Placental pericyte (primary cell): ENCODE results near the genes ZSCAN5A, ZNF582, ZNF418 and ZNF135.

GRCh38 chr19:55707275-55708475 lies 30.5 kb downstream of the NLRP9 start:
- CAGE, long polyA plus RNA = no peak

DNA sequence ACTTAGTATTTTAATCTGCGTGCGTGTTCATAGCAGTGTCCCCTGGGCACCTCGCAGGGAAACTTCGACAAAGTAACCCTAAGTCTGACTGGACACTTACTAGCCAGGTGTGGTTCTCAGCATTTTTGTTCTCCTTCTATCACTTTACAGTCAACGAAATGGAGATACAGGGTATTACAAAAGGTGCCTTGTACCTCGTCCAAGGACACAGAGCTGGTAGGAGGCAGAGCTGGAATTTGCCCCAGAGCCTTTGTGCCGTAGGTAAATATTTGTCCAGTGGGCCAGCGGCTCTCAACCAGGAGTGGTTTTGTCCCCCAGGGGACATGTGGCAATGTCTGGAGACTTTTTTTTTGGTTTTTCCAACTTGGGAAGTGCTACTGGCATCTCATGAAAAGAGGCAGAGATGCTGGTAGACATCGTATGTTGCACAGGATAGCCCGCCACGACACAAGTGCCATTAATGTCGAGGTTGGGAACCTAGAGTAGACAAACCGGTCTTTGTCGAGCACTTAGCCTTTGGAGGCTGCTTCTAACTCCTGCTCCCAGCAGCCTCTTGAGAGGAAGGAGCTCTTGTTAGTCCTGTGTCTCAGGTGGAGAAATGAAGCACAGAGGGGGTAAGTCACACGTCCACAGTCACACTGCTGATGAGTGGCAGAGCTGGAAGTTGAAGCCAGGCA lies 1.2 kb downstream of the ZNF444 start:
- CAGE, long polyA plus RNA = no peak

- CAGE, long polyA plus RNA = no peak
These were observed 12.9 kb downstream of the ZSCAN5A start for GRCh38 chr19:56301631-56302181.

DNA sequence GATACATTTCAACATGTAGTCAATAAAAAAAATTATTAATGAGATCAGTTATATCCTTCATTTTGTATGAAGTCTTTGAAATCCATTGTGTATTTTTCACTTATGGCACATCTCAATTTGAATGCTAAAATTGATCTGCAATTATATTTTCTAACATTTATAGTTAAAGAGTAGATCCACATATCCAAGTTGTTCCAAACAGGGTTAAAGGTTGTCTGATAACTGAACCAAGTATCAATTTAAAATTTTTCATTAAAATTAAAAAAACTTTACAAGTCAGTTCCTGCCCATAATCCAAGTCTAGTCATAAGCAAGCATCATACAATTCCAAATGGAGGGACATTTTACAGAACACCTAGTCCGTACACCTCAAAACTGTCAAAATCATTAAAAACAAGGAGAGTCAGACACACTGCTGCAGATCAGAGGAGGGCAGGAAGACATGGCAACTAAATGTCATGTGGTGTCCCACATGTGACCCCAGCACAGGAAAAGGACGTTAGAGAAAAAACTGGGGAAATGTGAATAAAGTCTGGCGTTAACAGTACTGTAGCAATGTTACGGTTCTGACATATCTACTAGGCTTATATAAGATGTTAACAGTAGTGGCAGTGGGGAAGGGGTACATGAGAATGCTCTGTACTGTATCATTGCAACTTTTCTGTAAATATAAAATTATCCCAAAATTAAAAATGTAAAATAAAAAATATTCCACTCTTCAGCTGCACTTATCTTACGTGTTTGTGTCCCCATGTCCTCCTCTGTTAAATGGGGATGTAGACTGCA lies 2.4 kb downstream of the ZSCAN5A start:
- CAGE, long polyA plus RNA = no peak

GRCh38 chr19:56314472-56315063 lies at the start of gene ZSCAN5A:
TSS of gene ZSCAN5A (minus strand) at chr19:56314839.
- CAGE, long polyA plus RNA = no peak

GRCh38 chr19:56392940-56393800 lies at the start of gene ZNF582:
TSS of gene ZNF582 (minus strand) at chr19:56393534.
- CAGE, long polyA plus RNA = no peak

DNA sequence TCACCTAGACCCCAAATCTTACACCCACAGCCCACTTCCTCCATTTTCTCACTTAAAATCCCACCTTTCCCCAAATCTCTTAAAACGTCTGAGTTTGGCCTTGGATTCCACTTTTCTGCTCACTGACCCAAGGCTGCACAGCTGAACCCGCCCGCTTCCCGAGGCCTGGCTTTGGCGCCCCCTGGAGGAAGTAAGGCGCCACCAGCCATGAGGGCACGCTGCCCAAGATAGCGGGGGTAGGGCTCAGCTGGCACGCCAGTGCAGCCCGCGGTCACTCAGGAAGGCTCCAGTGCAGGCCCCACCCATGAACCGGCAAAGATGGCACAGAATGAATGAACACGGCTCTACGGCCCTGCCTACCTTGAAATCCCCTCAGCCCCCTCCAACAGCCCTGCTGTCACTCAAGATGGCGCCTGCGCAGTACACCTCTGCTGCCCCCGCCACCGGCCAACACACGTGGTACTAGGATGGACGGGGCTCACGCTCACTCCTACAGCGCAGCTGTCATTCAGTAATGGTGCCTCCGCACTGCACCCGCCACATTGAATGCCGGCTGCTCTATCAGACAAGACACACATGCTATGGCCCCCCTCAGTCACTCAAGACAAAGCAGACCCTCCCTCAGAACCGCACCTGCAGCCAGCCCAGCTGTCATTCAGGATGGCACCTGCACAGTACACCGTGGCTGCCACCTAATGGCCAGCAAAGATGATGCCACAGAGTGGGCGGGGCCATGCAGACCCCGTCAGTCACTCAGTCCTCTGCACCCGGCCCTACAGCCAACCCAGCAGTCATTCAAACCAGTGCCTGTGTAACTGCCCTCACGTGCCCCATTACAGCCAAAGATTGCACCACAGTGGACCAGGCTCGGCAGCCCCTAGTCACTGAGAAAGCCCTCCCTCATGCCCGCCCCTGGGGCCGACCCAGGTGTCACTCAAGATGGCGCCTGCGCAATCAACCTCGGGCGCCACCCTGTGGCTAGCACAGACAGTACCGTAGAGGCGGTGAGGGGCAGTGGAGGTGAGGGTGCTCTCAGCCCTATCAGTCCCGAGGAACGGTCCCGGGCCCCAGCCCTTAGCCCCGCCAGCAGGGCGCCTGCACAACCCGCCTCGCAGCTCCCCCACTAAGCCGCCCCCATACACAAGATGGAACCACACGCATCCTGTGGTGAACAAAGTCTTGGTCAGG lies 2.7 kb downstream of the PEG3 start:
- CAGE, long polyA plus RNA = no peak

DNA sequence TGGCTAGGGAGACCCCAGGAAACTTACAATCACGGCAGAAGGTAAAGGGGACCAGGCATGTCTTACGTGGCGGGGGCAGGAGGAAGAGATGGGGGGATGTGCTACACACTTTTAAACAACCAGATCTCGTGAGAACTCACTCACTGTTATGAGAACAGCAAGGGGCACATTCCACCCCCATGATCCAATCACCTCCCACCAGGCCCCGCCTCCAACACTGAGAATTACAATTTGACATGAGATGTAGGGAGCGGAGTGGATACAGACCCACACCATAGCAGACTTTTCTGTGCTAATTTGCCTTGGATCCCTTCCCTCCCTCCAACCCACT lies 106.7 kb upstream of the PEG3 start:
- CAGE, long polyA plus RNA = no peak

- CAGE, long polyA plus RNA = no peak
These were observed 111.6 kb upstream of the PEG3 start for GRCh38 chr19:56952160-56952522.

DNA sequence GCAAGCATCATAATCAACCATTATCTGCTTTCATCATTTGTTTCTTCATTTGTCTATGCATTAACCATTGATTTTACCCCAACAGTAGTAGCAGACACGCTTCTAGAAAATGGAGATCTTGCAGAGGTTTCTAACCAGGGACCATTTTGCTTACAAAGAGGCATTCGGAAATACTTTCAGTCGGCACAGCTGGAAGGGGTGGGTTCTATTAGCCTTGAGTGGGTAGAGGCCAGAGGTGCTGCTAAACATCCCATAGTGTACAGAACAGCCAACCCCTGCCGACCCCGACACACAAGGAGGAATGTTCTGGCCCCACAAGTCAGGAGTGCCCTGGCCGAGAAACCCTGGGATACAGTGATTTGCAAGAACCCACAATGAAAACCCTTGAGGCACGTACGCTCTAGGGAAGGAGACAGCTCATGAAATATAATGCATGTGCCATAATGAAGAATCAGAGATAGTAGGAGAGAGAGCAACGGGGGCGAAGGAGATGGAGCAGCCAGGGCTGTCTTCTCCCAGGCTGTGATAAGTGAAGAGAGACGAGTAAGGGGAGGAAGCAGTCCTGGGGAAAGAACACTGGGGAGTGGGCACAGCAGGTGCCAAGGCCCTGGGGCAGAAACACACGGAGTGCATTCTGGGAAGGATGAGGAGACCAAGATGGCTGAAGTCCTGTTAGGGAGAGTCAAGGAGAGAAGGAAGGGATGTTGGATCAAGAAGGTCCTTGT lies 133.7 kb upstream of the PEG3 start:
- CAGE, long polyA plus RNA = no peak

DNA sequence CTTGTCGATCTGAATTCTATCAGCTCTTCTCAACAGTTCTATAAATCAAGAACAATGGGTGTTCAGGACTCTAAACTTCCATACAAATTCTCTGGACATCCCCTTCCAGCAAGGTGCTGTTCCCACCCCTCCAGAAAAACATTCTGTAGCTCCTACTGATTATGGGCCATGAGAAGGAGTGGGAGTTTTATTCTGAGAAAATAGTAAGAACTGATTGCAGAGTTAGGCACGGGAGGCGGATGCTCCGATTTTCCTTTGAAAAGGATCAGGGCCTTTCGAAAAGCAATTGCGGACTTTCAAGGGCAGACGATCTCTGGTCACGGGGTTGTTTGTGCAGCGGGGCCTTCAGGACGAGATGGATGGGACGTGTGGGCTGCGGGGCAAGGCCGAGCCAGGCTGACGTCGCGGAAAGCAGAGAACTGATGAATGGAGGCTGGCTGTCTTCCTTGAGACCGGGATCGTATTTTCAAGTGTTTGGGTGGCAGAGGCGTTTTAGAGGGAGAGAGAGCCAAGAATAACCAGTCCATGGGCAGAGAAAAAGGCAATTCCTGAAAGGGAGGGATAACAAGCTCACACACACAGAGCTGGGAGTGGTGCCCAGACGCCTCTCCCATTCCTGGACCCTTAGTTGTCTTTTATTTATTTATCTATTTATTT lies 139.0 kb upstream of the USP29 start:
- CAGE, long polyA plus RNA = no peak

- CAGE, long polyA plus RNA = no peak
These were observed 10.9 kb downstream of the ZNF549 start for GRCh38 chr19:57537978-57538448.

DNA sequence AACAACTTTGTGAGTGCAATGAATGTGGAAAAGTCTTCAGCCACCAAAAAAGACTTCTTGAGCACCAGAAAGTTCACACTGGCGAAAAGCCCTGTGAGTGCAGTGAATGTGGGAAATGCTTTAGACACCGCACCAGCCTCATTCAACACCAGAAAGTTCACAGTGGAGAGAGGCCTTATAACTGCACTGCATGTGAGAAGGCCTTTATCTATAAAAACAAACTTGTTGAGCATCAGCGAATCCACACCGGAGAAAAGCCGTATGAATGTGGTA lies 11.4 kb downstream of the ZNF549 start:
- CAGE, long polyA plus RNA = no peak

DNA sequence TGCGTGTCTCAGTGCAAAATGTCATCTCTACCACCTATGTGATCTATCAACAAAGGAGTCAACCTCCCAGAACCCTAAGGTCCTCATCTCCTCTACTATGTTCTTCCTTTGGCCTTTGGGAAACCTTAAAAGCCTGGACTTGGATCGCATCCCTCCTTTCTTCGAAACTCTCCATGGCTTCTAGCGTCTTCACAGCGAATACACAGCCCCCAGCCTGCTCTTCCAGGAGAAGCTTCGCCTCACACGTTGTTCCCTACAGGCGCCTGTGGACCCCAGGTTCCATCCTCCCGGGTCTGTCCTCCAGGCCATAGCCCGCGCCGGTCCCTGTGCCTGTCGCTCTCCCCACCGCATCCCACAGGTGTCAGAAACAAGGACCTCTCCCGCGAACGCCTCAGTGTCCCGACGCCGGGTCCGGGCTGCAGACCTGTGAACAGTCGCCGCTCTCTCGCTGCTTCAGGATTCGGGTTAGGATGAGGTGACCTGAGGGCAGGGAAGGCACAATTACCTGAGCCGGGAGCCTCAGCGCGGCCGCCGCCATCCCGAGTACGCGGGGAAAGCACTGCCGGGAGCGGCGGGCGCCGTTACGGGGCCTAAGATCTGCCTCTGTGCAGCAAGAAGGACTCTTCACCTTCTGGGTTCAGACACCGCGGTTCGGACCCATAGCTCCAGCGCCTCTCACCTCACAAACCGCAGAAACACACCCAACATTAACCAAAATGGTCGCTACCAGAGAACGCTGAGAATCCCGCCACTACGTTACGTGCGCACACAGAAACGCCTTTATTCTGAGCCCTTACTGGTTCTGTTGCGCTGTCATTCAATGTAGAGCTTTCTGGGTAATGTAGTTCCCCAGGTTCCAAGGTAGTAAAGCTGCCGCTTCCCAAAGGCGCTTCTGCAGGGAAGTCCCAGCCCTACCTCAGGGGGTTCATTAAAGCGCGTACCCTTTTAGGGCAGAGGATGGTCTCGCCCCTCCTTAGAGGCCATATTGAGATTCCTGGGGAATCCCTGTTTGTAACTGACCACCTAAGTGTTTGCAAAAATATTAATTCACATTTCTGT lies at the start of gene ZNF418:
Gene ZNF418 (minus strand): TSS at position 747 of the 1,059 bp plus-strand sequence.
- CAGE, long polyA plus RNA = no peak

- CAGE, long polyA plus RNA = no peak
These were observed 4.0 kb downstream of the ZSCAN1 start for GRCh38 chr19:58037733-58038332.

- CAGE, long polyA plus RNA = no peak
These were observed at the start of gene ZNF135 for GRCh38 chr19:58058978-58059384. TSS of gene ZNF135 (plus strand) at chr19:58059282.

DNA sequence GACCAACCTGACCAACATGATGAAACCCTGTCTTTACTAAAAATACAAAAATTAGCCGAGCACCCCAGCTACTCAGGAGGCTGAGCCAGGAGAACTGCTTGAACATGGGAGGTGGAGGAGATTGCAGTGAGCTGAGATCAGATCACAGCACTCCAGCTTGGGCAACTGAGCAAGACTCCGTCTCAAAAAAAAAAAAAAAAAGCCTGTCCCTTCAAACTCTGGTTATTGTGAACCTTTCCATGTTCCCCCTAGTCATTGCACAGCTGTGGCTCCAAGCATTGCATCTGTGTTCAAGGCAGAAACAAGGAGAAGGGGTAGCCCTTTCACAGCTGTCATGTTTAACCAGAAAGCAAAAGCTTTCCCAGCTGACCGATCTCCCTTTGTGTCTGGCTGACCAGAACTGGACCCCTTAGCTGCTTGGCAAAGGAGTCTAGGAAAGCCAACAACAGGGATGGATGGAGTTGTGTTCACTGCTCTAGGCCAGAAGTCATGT lies 3.5 kb downstream of the ZNF274 start:
- CAGE, long polyA plus RNA = no peak

DNA sequence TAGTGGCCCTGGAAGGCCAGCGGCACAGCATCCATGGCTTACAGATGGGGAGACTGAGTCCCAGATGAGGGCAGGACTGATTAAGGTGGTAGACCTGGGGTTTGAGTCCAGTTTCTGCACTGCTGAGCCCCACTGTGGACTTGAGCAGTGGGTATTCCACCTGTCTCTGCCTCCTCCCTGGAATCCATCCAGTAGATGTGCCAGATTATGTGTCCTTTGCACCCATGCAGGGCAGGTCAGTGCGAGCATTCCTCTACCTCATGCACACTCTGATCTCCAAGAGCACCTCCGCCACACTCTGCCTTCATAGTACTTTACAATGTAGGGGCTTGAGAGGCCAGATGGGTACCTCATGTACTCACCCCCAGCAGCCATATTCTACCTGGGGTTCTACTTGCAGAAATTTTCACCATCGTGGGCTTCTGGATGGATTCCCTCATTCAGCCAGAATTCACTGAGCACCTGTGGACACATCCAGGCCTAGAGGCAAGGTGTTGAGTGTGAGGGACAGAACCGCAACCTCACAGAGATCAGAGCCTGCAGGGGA lies 10.1 kb downstream of the ZSCAN22 start:
- CAGE, long polyA plus RNA = no peak

GRCh38 chr19:58355728-58357055 lies 2.9 kb upstream of the A1BG start:
- CAGE, long polyA plus RNA = no peak

- CAGE, long polyA plus RNA = no peak
These were observed 8.9 kb downstream of the ZNF584 start for GRCh38 chr19:58417186-58417844.